Parietal lobe (tissue), 2 donors: ENCODE measurements around a stretch of chr6.

GRCh38 chr6:83301144-83301664 is 108.0 kb downstream of the RWDD2A start:
- RAMPAGE, long total RNA = no peak

- RAMPAGE, long total RNA = no peak
Measured at GRCh38 chr6:84163024-84163615, 64.3 kb downstream of the CEP162 start.

GRCh38 chr6:84269733-84270612 is 42.5 kb upstream of the CEP162 start:
- RAMPAGE, long total RNA = no peak

- RAMPAGE, long total RNA = no peak
Measured at GRCh38 chr6:84791199-84791780, 26.9 kb upstream of the TBX18 start.

DNA sequence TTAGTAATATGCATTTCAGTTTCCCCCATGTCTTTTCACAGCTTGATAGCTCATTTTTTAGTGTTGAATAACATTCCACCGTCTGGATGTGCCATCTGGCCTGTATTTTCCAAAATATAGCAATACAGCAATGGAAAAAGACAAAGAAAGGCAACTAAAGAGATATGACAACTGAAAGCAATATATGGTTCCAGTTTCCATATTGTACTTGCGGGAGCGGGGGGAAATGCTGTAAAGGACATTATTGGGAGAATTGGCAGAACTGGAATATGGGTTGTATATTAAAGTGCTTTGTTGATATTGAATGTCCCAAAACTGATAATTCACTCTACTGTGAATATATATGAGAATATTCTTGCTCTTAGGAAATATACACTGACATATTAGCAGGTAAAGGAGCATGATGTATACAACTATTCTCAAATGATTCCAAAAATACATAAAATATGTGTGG is 166.3 kb upstream of the NT5E start:
- RAMPAGE, long total RNA = no peak

DNA sequence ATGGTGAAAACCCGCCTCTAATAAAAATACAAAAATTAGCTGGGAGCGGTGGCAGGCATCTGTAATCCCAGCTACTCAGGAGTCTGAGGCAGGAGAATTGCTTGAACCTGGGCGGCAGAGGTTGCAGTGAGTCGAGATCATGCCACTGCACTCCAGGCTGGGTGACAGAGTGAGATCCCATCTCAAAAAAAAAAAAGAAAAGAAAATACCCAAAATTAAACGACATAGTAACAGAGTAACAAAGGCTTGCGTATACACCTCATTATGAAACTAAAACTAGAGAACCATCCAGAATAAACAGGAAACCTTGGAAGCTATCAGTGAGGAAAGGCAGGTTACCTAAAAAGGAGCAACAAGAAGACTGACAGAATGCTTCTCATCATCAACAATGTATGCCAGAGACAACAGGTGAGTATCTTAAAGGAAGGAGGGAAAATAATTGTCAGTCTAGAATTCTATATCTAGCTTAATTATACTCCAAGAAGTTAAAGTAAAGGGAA is 64.3 kb upstream of the NT5E start:
- RAMPAGE, long total RNA = no peak

GRCh38 chr6:85404114-85404540 is 45.8 kb upstream of the NT5E start:
- RAMPAGE, long total RNA = no peak

GRCh38 chr6:85449776-85449816 is 287 bp upstream of the NT5E start:
- RAMPAGE, long total RNA = no peak

DNA sequence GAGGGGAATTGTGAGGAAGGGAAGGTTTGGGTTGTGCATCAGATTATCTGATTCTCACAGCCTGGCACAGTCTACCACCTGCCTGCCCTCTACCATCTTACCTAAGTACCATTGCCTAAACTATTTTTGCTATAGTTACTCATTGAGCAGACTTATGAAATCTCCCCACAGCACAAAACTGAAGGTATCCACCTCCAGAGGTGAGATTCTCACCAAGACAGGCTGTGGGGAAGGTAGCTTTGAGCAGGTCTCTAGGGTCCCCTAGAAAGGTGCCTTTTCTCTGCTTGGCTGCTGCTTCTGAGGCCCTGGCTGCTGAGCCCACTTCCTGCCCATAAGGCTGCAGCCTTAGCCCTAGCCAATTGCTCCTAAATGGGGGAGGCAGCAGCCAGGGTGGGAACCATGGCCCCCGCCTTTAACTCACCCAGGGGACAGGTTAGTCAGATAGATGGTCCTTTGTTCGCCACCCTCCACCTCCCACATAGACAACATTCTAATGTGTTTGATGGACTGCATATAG is 3.6 kb downstream of the NT5E start:
- RAMPAGE, long total RNA = no peak

GRCh38 chr6:85612682-85613173 is 19.1 kb upstream of the SNX14 start:
- RAMPAGE, long total RNA = no peak

GRCh38 chr6:85674417-85675209 is 31.9 kb upstream of the SYNCRIP start:
- RAMPAGE, long total RNA = no peak

GRCh38 chr6:85676294-85676872 is 33.7 kb upstream of the SYNCRIP start:
- RAMPAGE, long total RNA = no peak

DNA sequence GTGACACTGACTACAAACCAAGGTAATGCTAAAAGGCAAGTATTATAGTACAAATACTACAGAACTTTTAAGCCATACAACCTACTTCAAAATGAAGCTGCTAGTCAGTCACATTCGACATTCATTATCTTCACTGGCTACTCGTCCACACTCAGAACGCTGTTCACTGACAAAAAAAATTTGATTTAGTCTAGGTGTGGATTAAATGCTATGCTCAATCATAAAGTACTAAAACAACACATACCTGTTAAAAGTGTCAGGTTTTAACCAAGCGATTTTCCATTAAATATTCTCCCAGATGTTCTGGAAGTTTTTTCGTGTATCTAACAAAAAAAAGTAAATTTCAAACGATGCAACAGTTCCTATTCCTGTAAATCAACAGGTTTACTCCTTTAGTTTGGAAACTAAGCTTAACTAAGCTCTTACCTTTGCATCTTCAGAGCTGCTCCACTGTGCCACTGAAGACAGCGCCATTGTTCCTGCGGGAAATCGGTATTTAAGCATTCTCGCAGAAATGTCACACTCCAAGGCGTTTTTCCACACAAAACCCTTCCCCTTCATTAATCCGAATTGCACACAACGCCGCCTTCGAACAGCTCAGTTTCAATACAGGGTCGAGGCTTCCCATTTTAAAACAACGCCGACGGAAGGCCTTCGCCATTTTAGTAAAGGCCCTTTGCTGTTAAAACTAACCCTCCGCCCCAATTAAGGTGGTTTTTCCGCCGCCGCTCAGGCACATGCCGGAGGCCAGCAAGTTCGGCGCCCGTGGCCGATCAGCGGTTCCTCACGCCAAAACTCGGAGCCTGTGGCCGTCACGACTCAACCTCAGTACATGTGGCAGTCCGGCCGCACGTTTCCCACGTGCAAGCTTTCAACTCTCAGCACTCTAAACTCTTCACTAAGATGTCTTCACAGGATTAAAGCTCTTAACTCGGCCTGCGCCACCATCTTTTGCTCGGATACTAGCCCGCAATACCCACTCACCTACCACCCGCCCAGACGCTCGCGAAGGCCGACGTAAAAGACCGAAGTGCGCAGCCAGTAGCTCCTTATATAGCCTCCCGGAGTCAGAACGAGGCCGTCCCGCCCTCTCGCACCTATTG is 35.4 kb upstream of the SYNCRIP start:
- RAMPAGE, long total RNA = no peak

- RAMPAGE, long total RNA = no peak
Measured at GRCh38 chr6:86005015-86005214, 362.2 kb upstream of the SYNCRIP start.

GRCh38 chr6:86293025-86293429 is 644.3 kb upstream of the HTR1E start:
- RAMPAGE, long total RNA = no peak

- RAMPAGE, long total RNA = no peak
Measured at GRCh38 chr6:87193207-87194489, 38.3 kb downstream of the ZNF292 start.

DNA sequence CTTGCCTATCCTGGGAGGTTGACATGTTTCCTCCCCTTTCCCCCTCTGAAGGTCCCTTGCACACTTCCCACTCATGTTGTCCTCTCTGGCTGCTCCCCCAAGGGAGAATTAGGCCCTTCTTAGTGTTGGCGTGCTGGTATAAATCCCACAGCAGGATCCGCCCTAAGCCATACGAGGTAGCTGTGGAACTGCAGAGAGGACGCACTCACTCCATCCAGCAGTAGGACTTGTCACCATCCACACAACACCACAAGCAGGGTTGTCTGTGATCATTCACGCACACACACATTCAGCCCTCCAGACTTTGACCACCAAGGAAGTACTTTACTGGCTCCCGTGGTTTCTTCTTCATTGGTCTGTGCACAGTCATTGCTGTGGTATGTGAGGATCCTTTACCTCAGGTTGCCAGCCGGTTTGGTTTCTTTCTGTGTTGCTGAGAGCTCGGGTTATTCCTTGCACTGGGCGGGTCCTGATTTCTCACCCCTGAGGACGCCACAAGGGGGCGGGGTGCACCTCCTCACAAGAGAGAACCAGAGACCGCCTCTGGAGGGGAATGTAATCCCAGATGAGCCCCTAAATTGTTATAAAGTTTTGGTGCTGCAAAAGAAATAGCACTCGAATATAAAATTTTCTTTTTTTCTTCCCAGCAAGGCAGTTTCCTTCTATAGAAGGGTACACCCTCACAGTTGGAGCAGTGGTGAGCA is 11.1 kb downstream of the SLC35A1 start:
- RAMPAGE, long total RNA = no peak

GRCh38 chr6:87573962-87574895 is 15.6 kb downstream of the RARS2 start:
- RAMPAGE, long total RNA = no peak

DNA sequence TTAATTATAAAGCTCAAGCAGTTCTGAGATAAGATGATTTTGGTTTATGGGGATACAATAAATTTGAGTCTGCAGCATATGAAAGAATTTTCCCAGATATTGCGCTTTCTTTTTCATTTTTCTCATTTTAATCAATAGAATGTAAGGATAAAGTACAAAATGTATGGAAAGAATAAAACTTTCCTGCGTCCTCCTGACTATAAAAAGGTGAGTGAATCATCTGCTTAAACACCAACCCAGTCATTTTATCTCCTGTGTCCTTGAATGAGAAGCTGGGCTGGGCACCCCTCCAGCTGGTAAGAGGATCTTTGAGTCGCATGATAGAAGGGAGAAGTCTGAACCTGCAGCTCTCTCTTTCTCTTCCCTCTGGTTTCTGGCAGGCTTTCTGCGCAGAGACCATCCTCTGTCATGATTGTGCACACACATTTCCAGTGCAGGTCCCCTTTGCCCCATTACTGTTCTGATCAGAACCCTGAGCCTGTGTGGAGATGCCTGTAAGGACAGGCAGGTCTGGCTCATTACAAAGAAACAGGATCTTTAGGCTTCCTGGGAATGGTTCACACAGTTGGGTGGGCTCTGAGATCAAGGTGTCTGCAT is 28.3 kb upstream of the AKIRIN2 start:
- RAMPAGE, long total RNA = no peak

DNA sequence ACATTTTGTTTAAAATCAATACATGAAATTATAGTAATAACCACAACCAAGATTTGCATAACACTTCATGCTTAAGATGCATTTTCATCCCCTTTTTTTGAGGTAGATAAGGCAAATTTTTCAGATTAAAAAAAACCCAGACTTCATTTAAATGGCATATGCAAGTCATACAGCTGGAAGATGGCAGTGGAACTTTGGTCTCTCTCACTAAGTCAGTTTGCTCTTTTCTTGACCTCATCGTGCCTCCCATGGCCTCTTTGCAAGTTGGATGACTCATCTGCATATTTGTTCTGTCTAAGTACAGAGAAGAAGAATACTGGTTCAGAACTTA is 12.0 kb upstream of the CNR1 start:
- RAMPAGE, long total RNA = no peak